ENCODE results near the gene NALF1.

DNA sequence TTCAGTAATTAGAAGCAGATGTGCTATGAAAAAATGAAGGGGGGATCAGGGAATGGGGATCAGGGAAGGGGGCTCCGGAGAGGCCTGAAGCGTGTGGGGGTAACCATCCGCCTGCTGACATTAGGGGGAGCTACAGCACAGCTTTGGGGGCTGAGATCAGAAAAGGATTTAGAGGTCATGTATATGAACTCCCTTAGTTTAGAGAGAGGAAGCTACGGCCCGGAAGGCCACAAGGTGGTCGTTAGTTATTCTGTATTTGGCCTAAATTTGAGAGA is 6.2 kb upstream of the CLYBL start:
- CAGE, long polyA plus RNA, result no peak
- RRBS, result no CpG with 5 or more reads among the region's 6 CpGs

DNA sequence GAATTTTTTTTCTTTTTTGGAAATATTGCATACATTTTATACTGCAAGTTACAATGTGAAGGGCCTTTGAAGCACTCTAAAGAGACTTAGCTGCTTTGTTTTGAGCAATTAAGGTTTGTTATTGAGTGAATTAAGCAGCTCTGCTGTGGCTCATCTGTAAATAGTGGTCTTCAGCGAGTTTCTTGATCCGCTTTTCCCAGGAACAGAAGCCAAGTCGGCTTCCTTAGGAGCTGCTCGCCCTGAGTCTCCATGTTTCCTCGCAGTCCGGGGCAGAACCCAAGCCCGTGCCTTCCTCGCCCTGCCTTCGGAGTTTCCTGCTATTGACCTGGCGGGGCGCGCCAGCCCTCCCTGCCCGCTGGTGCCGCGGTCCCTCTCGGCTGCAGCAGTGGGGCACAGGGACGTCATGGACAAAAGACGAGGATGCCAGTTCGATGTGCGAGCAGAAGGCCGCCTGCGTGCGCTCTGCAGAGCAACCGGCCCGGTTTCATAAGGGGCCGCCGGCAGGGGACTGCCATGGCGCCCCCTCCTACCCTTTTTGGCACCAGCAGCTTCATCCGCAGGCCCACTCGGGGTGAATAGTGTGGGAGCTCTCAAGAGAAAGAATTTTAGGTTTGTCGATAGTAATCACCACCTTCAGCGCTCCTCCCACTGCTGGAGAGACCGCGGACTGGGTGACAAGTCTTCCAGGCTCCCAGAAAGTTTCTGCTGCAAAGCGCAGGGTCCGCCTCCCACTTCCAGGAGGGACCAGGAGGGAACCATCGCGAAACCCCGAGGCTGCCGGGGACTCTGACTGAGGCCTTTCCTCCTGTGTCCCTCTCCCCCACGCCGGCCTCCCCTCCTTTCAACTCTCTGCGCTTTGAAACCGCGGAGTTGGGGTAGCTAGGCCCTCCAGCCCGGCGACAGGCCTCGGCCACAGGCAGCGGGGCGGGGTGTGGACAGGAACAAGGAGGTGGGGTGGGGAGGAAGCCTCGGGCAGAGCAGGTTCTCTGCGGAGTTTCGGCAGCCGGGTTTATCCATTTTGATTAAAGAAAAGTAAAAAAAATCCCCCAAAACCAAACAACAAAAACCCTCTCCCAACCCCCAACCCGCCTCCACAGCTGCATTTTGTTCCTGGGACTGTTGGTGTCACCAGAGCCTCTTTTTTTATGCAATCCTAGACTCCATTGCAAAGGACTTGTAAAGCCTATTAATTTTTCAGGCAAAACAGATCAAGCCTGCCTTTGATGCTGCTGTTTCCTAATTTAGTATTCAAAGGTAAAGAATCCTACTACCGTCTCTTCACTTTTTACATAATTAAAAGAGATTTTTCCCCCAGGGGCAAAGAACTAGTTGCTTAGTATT is 51.7 kb downstream of the CLYBL start:
- CAGE, long polyA plus RNA, result no peak
- RRBS, result 41% methylated on average over 8 of the region's 56 CpGs

- CAGE, long polyA plus RNA, result no peak
- RRBS, result no CpG with 5 or more reads among the region's 3 CpGs
These were observed 81.3 kb downstream of the CLYBL start for GRCh38 chr13:99687630-99688277.

- CAGE, long polyA plus RNA, result no peak
- RRBS, result no CpG with 5 or more reads among the region's 3 CpGs
These were observed 61.7 kb downstream of the ZIC5 start for GRCh38 chr13:99909849-99910344.

- CAGE, long polyA plus RNA, result no peak
- RRBS, result no CpG with 5 or more reads among the region's 5 CpGs
These were observed 106.6 kb downstream of the GGACT start for GRCh38 chr13:100481964-100482360.

DNA sequence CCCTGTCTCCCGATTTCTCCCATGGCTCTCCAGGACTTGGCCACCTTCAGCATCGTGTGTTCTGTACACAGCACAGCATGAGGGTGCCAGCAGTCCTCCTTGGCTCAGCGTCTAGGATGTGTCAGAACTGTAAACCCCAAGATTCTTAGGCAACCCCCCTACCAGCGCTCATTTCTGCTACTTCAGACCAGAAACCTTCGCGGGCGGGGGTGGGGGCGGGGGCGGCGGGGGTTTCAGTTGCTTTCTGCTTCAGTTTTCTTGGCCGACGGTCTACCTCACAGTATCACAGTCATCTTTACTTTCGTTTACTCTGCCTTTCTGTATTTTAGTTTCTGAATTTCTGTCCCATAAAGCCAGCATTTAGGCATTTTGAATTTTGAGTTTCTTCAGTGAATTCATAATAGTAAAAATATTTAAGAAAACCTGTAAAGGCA is 82.4 kb downstream of the GGACT start:
- CAGE, long polyA plus RNA, result no peak
- RRBS, result no CpG with 5 or more reads among the region's 13 CpGs

DNA sequence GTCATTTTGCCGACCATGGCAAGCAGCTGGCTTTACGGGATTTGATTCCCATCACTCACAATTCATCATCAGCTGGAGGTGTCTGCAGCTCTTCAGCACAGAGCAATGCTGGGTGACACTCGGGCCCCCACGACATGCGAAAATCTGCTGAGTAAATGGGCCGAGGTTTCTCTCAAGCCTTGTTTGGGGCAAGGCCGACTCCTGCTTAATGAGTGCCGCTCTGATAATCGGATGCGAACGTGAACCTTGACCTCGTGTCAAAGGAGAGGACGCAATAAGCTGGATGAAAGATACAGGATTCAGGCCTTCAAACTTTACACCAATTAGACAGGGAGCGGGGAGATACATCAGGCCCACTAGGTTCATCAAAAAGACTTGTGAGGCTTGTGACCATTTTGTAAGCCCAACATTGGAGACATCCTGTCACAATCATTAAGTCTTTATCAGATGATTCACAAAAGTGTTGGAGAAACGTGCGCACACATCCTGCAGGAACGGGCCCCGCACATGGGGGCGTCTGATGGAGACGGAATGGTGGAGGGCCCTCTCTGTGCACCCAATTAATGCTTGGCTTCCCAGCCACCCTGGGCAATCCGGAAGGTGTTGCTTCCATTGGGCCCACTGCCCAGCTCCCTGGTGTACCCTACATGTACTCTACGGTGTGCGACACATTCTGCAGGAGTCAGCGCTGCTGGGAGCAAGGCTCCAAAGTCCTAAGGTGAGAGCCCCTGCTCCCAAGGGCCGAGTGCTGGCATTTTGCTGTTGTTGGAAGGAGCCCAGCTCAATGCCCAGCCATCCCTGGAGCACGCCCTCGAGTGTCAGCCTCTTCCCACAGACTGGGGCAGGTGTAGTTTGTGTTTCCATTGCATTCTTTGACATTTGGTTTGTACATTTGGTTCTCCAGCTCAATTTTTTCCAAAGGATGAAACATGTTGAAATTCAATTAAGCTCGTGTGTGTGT is 64.9 kb downstream of the GGACT start:
- CAGE, long polyA plus RNA, result no peak
- RRBS, result no CpG with 5 or more reads among the region's 28 CpGs

- CAGE, long polyA plus RNA, result no peak
- RRBS, result no CpG with 5 or more reads among the region's 8 CpGs
These were observed 9.4 kb upstream of the NALCN start for GRCh38 chr13:101425735-101426121.

DNA sequence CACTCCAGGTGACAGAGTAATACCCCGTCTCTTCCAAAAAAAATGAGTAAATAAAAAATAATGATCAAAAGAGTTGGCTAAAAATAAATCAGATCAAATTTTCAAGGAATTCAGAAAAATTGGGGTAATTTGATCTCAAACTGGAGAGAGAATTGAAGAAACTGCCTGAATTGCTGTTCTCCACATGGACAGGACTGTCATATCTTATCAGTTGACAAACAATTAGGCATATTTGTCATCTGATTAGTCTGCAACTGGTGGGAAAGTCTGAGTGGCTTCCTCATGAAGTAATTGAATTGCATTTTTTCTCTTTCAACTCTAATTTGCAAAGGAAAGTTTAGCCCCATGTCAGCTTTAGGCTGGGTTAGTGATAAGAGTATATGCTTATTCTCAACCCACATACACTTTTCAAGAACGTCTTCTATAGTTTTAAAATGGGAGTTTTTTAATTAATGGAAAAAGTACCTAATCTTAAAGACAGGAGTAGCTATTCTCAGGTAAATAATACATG is 161.2 kb downstream of the FGF14 start:
- CAGE, long polyA plus RNA, result no peak
- RRBS, result no CpG with 5 or more reads among the region's 2 CpGs

GRCh38 chr13:102865475-102866019 is 19.7 kb downstream of the ERCC5 start:
- CAGE, long polyA plus RNA, result no peak
- RRBS, result no CpG with 5 or more reads among the region's 9 CpGs

GRCh38 chr13:103517549-103517846 is 451.3 kb upstream of the SLC10A2 start:
- CAGE, long polyA plus RNA, result no peak
- RRBS, result no CpG with 5 or more reads among the region's 1 CpG

- CAGE, long polyA plus RNA, result no peak
- RRBS, result no CpG with 5 or more reads among the region's 6 CpGs
These were observed 326.5 kb upstream of the DAOA start for GRCh38 chr13:105139354-105139714.

DNA sequence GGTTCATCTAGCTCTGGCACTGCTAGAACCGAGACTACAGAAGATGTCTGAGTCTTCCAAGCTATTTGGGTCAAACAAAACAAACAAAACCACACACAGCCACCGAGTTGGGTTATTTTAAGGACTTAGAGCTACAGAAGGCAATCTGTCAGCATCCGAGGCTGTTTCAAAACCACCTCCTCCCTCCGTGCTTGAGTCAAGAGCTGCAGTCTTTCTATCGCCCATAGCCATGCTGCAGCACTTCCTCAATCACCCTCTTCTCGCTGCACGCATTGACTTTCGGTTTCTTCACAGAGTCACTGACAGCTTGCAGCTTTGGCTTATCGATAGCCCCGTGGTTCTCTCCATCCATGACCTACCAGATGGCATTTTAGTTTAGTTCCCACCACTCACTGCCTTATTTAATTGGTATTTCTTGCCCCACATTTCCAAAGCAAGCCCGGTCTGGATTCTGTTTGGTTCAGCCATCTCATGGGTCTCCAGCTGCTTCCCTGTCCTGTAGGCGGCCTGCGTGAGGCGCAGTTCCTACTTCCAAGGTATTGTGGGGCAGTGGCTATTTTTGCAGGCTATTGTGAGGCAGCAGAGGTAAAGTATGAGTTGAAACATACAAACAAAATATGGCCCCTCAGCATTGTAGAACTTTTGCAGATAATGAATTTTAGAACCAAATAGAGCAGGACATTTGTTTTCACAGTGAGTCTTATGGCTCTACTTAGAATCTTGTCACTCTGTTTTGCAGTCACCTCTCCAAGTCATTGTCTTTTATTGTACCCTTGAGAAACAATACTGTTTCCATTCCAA is 325.9 kb upstream of the DAOA start:
- CAGE, long polyA plus RNA, result no peak
- RRBS, result no CpG with 5 or more reads among the region's 14 CpGs

- CAGE, long polyA plus RNA, result no peak
- RRBS, result no CpG with 5 or more reads among the region's 7 CpGs
These were observed 435.3 kb downstream of the EFNB2 start for GRCh38 chr13:106100057-106100640.

- CAGE, long polyA plus RNA, result no peak
- RRBS, result no CpG with 5 or more reads among the region's 3 CpGs
These were observed 322.5 kb downstream of the EFNB2 start for GRCh38 chr13:106213026-106213296.

- CAGE, long polyA plus RNA, result no peak
- RRBS, result no CpG with 5 or more reads among the region's 11 CpGs
These were observed 10.7 kb downstream of the ARGLU1 start for GRCh38 chr13:106556932-106558024.

GRCh38 chr13:106690709-106691222 is 122.8 kb upstream of the ARGLU1 start:
- CAGE, long polyA plus RNA, result no peak
- RRBS, result no CpG with 5 or more reads among the region's 8 CpGs

DNA sequence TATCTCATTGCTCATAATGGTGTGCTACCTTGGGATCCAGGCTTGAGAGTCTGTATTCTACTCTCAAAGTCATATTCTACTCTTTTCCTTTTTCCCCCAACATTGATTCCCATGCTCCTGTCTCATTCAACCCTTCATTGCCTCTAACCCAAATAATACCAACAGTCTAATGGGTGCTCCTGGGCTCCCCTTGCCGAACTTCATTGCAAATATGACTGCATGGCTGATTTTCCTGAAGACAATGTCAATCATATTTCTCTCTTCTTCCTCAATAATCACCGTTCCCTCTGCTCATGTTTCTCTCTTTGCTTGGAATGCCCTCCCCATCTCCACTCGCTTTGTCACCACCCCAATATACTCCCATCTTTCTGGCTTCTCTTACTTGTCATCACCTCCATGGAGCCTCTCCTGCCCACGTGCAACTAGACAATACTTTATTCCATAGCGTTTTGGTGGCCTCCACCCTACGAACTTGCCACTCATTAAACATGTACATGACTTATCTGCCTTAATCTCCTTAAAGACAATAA is 147.6 kb downstream of the NALF1 start:
- CAGE, long polyA plus RNA, result no peak
- RRBS, result no CpG with 5 or more reads among the region's 6 CpGs

DNA sequence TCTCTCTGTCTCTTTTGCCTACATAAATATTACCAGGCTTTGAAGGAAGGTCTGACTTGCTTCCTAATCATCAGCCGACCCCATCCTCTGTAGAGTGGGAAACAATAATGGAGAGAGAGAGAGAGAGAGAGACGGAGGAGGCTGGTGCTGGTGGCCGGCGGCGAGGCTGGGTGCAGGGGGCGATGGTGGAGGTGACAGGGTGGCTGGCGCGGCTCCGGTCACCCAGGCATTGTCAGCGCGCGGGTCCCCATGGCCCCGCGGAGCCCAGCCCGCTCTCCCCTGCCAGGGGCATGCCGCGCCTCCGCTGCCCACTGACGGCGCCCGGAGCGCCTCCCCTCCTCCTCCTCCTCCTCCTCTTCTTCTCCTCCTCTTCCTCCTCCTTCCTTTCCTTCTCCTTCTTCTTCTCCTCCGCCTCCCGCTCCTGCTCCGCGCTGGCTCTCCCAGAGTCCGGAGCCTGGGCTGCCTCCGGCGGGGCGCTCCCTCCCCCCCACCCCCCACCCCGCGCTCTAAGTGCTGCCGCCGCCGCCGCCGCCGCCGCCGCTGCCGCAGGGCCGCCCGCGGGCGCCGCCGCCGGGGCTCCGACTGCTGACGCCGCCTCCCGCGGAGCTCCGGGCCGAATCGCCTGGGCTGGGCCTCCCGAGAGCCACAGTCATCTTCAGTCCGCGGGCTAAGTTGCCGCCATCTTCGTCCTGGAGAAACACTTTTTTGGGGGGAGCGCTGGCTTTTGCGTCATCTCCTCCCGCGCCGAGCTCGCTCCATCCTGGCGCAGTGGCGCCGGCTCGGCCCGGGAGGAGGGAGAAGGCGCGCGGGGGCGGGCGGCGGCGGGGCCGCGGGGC is at the start of gene NALF1:
Gene NALF1, minus strand, starts transcription at position 707 of the 836 bp plus-strand sequence.
- CAGE, long polyA plus RNA, result no peak
- RRBS, result 2% methylated on average over 37 of the region's 81 CpGs

GRCh38 chr13:108218805-108219380 is 701 bp downstream of the ABHD13 start:
- CAGE, long polyA plus RNA, result no peak
- RRBS, result 2% methylated on average over 13 of the region's 22 CpGs